Ileum (tissue), 1 donor: ENCODE measurements around a stretch of chr2.

GRCh38 chr2:151853315-151853885 lies 25.2 kb upstream of the ARL5A start:
- PRO-cap = no peak

DNA sequence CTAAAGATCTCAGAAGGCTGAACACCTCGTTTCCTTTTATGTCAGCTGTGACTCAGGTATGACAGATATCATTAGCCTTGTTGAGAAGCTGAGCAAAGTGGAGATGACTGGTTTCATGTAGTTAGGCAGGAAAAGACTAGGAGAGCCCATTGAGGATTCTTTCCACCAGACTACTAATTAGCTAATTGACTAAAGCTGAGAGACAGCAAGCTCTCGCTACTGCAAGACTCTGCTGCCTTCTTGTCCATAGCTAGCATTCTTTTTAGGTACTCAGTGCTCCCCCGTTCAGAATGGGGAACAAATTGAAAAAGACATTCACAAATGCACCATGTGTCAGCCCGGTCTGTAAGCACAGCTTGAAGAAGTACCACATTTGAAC lies 32.1 kb upstream of the ARL5A start:
- PRO-cap = no peak

GRCh38 chr2:151973796-151974222 lies 125.0 kb downstream of the CACNB4 start:
- PRO-cap = no peak

DNA sequence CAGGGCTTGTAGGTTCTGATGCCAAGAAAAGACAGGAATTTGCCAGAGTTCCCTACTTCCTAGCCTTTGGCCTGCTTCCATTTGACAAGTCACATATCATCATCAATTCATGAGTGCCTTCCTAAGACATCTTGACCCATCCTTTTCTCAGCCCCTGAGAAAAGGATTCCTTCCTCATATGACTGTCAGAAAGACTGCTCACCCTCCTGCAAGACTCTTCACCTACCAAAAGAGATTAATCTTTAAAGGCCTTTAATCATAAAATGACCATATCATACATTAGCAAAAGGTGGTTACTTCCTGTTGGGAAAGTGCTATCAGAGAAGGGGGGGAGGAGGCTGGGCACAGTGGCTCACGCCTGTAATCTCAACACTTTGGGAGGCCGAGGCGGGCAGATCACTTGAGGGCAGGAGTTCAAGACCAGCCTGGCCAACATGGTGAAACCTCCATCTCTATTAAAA lies 3.3 kb downstream of the STAM2 start:
- PRO-cap = unidirectional peak, minus-strand start at position 217 of the sequence

DNA sequence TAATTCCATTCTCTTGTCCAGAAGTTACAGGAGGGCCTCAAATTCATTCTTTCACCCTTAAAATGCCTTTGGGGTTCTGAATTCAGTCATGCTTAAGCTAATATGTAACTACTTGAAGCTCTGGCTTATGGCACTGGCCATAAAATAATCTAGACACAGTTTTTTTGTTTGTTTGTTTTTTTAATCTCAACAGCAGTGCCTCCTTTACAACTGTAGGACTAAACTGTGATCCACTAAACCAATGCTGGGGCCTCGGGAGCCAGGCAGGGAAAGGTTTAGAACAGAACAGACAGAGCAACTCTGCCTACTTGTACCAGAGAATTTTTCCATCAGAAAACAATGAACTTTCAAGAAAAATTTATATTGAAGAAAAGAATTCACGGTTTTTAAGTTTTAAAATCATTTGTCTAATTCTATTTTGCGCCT lies 1.7 kb downstream of the STAM2 start:
- PRO-cap = no peak

- PRO-cap = no peak
Measured at GRCh38 chr2:152387836-152388624, 53.1 kb downstream of the FMNL2 start.

GRCh38 chr2:152396656-152397086 lies 61.7 kb downstream of the FMNL2 start:
- PRO-cap = no peak

GRCh38 chr2:152542660-152543656 lies 174.3 kb downstream of the PRPF40A start:
- PRO-cap = no peak

- PRO-cap = no peak
Measured at GRCh38 chr2:152650354-152651333, 66.6 kb downstream of the PRPF40A start.

- PRO-cap = bidirectional peak, plus-strand start at chr2:154698335, minus-strand start at chr2:154698135
Measured at GRCh38 chr2:154697833-154698465, 546 bp upstream of the KCNJ3 start.

- PRO-cap = no peak
Measured at GRCh38 chr2:155472119-155472479, 773.6 kb downstream of the KCNJ3 start.

- PRO-cap = no peak
Measured at GRCh38 chr2:155989442-155989797, 343.1 kb downstream of the NR4A2 start.

DNA sequence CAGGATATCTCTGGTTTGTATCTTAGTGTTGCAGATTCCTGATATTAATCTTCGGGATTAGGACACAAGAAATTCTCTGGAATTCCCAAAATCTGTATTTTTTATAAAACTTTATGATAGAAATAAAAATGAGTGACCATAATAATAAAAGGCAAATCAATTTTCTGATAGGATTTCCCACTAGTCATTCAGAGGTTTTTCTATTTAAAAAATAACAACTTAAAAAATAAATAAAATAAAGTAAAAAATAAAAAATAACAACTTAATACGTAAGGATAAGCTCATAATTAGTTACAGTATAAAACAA lies 158.9 kb downstream of the NR4A2 start:
- PRO-cap = no peak

DNA sequence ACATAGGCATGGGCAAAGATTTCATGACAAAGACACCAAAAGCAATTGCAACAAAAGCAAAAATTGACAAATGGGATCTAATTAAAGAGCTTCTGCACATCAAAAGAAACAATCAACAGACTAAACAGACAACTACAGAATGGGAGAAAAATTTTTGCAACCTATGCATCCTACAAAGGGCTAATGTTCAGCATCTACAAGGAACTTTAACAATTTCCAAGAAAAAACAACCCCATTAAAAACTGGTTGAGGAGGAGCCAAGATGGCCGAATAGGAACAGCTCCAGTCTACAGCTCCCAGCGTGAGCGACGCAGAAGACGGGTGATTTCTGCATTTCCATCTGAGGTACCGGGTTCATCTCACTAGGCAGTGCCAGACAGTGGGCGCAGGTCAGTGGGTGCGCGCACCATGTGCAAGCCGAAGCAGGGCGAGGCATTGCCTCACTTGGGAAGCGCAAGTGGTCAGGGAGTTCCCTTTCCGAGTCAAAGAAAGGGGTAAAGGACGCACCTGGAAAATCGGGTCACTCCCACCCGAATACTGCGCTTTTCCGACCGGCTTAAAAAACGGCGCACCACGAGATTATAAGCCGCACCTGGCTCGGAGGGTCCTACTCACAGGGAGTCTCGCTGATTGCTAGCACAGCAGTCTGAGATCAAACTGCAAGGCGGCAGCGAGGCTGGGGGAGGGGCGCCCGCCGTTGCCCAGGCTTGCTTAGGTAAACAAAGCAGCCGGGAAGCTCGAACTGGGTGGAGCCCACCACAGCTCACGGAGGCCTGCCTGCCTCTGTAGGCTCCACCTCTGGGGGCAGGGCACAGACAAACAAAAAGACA lies 78.0 kb downstream of the NR4A2 start:
- PRO-cap = no peak

GRCh38 chr2:156319662-156320463 lies 12.7 kb downstream of the NR4A2 start:
- PRO-cap = bidirectional peak, plus-strand start at chr2:156320399, minus-strand start at chr2:156320211

DNA sequence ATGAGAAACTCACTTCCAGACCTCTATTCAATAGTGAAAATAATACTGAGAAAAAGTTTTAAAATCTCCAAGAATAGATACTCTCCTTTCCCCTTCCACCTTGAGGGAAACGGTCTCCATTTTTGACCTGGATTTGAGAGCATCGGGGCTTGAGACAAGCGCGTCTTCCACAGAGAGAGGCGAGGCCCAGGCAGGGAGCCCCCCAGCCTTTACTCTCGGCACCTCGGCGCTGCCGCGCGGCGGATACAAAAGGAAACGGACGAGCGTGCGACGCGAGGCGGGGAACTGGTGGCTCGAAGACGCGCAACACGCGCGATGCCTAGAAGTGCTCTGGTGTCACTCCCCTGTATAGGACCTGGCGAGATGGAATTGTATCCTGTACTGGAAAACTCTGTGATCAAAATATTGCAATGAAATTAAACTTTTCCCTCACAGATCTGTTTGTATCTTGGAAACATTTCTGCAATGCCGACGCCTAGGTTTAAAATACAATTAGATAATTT lies 11.0 kb downstream of the NR4A2 start:
- PRO-cap = no peak

GRCh38 chr2:156332056-156332413 lies 486 bp downstream of the NR4A2 start:
- PRO-cap = unidirectional peak, plus-strand start at chr2:156332090

DNA sequence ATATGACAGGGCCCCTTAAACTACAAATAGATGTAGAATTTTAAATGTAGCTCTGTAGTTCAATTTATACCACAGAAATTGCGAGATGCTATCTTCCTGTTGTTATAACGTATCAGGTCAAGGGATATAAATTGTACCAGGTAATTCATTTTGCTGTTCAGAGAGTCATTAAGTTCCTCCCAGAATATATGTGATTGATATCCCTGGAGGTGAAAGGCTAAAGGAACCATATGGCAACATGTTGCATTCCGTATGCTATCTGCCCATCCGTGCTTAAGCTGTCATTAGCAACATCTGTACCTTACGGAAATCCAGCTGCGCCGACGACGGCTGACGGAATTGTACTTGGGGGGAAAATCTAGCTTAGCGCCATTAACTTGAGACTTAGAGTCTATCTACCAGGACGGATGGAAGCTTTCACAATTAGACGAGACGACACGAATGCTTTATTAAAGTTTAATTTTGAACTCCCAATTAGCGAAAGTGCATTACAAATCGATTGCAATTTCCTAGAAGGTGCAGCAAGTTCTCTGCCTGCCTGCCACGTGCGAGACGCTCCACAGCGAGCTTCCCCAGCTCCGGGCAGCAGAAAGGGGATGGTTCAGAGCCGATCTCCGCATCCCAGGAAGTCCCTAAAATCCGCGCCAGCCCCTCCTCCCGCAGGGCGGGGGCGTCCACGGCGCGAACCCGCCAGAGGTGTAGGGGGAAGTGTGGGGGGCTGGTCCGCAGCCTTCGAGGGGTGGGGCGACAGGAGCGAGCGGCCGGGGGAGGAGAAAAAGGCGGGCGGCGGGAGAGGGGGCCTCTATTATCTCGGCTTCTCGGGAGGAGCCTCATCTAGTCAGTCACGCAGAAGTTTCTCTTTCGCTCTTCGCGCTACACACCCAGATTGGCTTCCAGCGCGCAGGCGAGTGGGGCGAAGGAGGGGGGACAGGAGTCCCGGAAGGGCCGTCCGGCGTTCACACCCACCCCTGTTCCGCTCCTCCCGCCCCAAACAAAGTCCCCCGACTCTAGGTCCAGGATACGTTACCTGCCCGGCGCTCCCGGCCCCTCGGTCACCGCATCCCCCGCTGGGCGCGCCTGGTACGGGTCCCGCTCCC lies 8.8 kb upstream of the NR4A2 start:
- PRO-cap = unidirectional peak, plus-strand start at position 304 of the sequence; bidirectional peak, plus-strand start at position 588 of the sequence, minus-strand start at position 634 of the sequence; bidirectional peak, plus-strand start at position 907 of the sequence, minus-strand start at position 846 of the sequence

DNA sequence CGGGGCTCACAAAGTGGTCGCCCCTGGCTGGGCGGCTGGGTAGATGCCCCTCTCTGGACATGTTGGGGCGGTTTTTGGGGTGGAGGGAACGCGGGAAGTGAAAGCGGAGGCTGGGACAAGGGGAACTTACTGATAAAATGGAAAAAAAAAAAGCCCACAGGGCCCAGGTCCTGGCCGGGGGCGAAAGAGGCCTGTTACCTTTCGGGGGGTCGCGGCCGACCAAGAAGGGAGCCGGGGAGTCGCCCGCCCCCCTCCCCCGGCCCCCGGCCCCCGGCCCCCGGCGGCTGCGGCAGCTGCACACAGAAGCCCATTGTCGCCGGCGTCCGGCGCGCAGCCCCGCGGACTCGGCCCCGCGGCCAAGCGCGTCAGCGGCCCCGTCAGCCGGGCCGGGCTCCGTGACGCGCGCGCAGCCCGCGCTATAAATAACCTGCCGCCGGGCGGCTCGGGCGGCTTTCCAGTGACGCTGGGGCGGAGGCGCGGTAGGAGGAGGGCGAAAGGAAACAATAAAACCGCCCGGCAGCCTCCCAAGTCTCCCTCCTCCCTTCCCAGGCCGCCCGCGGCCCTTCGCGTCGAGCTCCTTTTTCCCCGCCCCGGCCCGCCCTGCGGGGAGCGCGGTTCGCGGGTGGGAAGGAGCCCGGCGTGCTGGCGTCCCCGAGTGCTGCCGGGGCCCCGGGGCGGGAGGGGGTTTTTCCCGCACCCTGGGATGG lies 9.7 kb upstream of the NR4A2 start:
- PRO-cap = bidirectional peak, plus-strand start at position 612 of the sequence, minus-strand start at position 352 of the sequence

DNA sequence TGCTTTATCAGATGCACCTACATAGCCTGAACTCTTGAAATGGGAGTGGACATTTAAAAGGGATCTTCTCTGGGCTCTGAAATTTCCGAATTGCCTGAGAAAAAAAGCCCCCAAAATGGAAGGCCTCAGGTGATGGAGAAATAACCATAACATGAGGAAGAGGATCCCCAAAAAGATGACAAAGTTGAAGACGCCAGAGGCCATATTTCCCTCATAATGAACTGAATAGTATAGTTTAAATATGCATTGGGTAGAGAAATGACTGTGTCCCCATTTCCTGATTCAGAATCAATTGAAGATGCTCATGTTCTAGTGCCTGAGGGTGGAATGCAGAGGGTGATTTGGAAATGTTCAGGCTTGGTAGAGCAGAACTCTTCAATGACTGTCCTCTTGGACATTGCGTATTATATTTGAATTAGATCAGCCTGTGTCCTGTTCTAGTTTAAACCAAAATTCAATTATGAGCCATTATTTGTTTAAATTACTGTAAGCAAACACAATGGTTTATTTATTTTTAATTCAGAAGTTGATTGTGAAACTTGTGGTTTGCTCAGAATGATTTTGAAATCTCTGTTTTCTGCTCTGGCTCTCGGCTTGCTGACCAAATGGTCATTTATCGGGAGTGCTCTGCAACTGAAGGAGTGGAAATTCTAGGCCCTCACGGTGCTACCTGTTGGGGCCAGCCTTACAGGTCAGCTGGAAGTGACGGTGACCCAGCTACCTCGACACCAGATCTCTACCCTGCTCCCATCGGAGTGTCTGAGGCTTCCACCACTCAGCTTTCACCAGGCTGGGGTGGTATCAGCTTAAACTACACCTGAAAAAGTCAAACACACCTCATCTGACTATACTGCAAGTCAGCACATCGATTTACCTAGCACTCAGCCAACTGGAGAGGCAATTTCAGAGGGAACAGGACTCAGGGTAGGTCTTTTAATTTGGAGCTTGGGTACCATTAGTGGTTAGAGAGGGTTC lies 37.0 kb upstream of the GPD2 start:
- PRO-cap = no peak